Natural killer cell (primary cell): Measurements from ENCODE around the gene STK17B.

DNA sequence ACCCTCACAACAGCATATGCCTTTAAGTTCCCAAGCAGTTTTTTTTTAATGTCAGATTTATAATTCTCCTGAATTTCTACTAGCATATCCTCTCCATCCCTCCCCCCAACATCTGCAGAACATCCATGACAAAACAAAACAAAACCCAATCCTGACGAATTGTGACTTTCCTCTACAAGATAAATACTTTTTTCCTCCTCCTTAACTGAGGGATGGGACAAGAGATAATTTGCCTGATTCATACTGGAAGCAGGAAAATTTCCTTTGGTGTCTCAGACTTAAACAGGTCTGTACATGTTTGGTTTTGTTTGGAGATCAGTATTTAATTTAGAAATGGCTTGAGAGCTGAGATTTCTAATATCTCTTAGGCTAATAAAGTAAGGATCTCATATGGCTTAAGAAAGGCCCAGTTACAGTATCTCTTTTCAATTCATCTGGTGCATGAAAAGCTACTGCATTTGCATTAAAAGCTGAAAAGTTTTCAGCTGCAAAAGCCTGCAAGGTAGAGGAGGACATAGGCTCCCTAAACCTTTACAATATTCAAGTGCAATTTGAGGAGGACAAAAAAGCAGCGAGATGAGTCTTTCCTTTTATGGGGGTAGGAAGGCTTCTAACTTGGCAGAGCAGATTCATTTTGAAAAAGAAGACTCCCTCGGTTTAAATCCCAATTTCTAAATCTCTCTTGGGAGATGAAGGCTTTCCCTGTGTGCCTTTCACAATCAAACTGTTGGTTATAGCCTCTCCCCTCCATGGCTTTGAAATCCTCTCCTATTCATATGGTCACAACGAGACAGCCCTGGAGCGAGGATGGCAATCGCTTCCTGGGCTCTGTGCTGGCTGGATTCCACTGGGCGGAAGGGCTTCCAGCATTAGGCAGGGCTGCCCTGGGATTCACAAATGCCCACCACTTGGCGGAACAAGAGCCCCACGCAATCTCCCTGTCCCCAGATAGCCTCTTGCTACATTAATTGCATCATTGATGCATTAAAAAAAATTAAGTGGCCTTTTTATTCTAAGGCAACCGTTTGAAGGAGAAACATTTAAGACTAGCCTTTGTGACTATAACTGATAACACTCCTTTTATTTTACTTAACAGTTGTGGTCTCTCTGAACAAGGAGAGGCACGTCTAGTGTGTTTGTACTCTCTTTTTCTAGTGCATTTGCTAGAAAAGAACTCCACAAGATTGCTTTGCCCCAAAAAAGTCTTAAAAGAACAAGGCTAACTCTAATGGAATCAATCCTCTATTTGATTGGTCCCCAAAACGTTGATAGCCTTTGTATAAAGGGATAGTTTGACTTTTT is 1.8 kb downstream of the CAVIN2 start:
- PRO-cap, result no peak

GRCh38 chr2:191866866-191867602 is 20.1 kb upstream of the CAVIN2 start:
- PRO-cap, result no peak

- PRO-cap, result no peak
Measured at GRCh38 chr2:192194345-192194812, 354 bp downstream of the TMEFF2 start.

- PRO-cap, result no peak
Measured at GRCh38 chr2:192195966-192196242, 1.2 kb upstream of the TMEFF2 start.

DNA sequence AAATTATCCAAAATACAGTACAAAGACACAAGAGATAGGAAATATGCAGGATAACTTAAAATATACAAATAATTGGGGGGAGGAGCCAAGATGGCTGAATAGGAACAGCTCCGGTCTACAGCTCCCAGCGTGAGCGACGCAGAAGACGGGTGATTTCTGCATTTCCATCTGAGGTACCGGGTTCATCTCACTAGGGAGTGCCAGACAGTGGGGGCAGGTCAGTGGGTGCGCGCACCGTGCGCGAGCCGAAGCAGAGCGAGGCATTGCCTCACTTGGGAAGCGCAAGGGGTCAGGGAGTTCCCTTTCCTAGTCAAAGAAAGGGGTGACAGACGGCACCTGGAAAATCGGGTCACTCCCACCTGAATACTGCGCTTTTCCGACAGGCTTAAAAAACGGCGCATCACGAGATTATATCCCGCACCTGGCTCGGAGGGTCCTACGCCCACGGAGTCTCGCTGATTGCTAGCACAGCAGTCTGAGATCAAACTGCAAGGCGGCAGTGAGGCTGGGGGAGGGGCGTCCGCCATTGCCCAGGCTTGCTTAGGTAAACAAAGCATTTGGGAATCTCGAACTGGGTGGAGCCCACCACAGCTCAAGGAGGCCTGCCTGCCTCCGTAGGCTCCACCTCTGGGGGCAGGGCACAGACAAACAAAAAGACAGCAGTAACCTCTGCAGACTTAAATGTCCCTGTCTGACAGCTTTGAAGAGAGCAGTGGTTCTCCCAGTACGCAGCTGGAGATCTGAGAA is 976.1 kb upstream of the TMEFF2 start:
- PRO-cap, result no peak

GRCh38 chr2:196113347-196113883 is 44.8 kb upstream of the DNAH7 start:
- PRO-cap, result no peak

- PRO-cap, result no peak
Measured at GRCh38 chr2:196140669-196141067, 30.7 kb downstream of the STK17B start.

GRCh38 chr2:196171013-196171995 is at the start of gene STK17B:
Gene STK17B (minus strand): TSS chr2:196171578.
- PRO-cap, result unidirectional peak, minus-strand start at chr2:196171260; bidirectional peak, plus-strand start at chr2:196171771, minus-strand start at chr2:196171578

DNA sequence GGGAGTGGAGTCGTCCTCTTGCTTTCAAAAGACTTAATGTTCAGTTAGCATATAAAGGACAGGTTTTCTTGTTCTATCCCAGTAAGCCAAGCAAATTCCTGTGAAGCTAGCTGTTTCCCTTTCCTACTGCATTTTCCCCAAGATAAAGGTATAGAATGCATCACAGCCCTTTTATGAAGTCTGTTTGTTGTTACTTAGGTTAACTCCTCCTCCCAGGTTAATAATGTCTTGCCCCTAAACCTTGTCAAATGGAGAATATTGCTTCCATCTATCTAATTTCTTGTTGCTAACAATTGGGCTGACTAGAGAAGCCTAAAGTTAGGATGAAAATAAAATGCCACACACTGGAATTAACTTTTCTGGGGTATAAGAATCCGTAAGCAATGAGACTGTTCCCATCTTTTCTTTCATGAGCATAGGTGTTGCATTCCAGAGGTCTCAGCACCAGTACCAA is 1.1 kb upstream of the STK17B start:
- PRO-cap, result no peak

GRCh38 chr2:196213059-196214278 is 42.1 kb upstream of the STK17B start:
- PRO-cap, result no peak

DNA sequence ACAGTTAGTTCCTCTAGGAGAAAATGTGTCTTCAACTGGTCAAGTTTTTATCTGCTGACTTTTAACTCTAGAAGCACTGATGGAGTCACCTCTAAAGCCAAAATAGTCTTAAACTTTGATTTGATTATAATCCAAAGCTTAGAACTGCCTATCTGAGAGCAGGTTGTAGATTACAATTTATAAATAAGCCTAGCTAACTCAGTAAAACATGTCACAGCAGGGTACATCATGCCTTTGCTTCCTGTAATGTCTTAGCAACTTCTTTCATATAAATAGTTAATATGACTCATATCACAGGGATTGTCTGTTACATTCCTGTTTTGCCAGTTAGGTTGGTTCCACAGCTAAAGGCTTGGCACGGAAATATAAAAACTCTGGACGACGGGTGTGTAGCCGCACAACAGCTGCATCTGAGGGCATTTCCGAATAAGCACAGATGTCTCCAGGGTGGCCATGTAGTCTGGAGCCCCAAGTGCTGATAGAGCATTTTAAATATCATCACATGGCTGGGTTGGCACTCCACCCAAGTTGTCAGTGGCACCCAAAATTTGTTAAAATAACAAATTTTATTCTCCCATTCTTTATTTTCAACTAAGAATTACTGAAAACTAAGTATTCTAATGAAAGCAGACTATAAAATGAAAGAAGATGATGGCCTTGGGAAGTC is 61.6 kb upstream of the STK17B start:
- PRO-cap, result no peak

GRCh38 chr2:196983284-196983720 is 56.8 kb upstream of the PGAP1 start:
- PRO-cap, result no peak

- PRO-cap, result no peak
Measured at GRCh38 chr2:196985594-196985880, 59.0 kb upstream of the PGAP1 start.

GRCh38 chr2:197097374-197098576 is 171.3 kb upstream of the PGAP1 start:
- PRO-cap, result no peak

DNA sequence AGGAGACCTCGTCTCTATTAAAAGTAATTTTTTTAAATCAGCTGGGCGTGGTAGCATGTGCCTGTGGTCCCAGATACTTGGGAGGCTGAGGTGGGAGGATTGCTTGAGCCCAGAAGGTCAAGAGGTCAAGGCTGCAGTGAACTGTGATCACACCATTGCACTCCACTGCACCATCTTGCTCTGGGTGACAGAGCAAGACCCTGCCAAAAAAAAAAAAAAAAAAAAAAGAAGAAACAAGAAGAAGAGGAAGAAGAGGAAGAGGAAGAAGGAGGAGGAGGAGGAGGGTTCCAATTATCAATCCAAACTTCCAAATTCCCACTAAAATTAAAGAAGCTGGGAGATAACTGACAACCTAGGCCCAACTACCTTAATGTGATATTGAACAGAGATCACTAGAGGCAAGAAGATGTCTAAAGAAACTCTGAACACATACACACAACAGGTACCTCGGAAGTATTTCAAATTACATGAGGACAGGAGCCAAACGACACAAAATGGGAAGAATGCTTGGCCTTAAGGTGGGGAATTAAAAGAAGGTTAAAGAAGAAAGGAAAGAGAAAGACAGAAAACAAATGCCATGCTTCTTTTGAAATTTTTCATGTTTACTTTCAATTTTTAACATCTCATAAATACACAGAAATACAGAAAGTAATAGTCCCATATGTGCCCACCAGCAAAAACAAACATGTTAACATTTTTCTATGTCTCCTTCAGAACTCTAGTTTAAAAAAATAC is 157.4 kb downstream of the ANKRD44 start:
- PRO-cap, result no peak

GRCh38 chr2:197197654-197198379 is 112.8 kb downstream of the ANKRD44 start:
- PRO-cap, result no peak

- PRO-cap, result no peak
Measured at GRCh38 chr2:197259519-197259761, 51.1 kb downstream of the ANKRD44 start.

GRCh38 chr2:197279711-197280571 is 30.6 kb downstream of the ANKRD44 start:
- PRO-cap, result no peak

DNA sequence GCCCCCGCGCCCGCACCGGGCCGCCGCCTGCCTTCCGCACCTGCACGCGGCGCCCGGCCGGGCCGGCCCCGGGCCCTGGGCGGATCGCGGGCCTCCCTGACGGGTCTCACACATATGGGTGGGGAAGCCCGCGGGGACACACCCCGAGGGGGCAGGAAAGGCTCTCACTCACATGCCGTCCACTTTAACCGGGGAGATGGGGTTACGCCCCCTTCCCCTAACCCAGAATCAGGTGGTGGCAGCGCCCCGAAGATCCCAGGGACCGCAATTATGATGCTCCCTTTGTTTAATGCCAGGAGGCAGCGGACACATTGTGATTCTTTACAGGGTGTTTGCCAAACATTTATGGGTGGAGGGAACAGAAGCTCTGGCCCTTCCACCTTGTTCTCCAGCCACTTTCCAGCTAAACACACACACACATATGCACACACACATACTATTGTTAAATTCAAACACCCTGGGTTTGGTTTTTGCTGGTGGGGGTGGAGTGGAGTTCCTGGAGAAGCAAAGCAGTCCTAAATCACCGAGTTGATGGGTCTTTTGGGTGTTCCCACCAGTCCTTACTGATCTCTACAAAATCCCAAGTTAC is 467 bp upstream of the ANKRD44 start:
- PRO-cap, result no peak

DNA sequence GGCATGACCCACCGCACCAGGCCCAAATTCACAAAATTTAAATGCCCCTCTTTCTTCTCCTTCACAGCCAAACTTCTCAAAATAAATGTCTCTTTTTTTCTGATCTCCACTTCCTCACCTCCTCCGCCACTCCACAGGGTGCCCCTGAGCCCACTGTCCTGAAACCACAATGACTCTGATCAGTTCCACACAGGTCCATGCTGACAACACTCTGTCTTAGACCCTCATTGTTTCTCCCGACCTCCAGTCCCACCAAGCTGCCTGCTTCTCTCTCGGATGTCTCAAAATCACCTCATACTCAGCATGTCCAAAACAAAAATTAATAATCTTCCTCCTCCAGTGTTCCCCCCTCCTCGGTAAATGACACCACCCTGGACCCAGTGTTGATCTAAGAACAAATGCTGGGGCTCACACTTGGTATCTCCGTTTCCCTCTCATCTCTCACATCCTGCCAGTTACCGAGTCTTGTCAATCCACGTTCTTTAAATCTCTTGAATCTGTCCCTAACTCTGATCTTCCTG is 12.2 kb upstream of the ANKRD44 start:
- PRO-cap, result bidirectional peak, plus-strand start at position 444 of the sequence, minus-strand start at position 291 of the sequence